WTC11 (cell line): ENCODE data around the genes STPG4, GTF2A1L and FSHR.

DNA sequence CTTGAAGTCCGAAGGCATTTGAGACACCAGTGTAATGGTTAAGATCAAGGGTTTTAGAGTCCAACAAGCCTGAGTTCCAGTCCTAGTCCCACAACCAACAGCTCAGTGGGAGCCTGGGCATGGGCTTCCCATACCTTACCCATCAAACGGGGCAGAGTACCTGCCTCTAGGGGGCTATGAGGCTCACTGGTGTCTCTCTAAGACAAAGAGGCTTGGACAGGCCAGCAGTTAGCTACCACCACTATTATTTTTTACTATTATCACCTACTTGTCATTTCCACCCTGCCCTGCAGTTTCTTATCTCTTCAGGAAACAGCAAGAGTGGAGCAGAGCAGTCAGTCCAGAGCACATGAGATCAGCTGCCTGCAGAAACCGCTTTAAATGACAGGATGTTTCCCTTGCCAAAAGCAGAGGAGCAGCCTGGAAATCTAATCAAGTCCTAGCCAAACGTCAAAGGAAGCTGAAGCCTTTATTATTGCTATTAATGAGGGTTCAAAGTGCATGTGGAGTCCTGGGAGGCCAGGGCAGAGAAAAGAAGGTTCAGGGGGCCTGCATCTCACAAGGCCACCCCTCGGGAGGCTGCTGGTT is 66.6 kb downstream of the STPG4 start:
- PRO-cap: no peak

GRCh38 chr2:47155022-47155478 is at the start of gene STPG4:
Gene STPG4, minus strand, starts transcription at chr2:47155308.
- PRO-cap: no peak

- PRO-cap: no peak
Measured at GRCh38 chr2:47269688-47269945, 93.3 kb upstream of the CALM2 start.

- PRO-cap: no peak
Measured at GRCh38 chr2:47373366-47374211, 4.5 kb downstream of the EPCAM start.

- PRO-cap: no peak
Measured at GRCh38 chr2:47486932-47487700, 83.7 kb downstream of the KCNK12 start.

DNA sequence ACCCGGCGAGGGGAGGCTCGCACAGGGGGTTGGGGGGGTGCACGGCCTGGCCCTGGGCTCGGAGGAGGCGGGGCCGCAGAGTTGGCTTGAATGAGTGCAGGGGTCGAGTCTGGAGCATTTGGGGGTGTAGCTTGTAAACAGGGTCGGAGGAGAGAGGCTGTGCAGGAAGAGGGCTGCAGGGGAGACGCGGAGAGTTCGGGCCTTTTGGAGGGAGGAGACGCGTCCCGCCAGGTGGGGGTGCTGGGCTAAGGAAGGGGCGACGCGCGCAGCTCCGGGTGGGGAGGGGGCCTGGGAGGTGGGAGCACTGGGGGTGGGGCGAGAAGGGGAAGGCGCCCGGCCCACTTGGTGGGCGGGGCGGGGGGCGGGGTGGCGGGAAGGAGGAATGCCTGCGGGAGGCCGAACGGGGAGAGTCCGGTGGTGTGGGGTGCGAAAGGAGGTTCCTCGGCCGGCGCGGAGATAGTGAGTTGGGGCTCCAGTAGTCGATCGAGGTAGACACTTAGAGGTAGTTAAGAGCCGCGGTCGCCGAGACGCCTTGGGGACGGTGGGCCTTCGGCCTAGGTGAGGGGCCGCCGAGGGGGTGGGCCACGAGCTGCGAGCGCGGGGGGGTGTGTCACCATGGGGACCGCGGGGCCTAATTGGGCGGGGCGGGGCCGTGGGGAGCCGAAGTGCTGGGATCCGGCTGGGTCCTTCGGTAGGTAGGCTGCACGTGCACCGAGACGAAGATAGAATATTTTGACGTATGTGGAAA is 777 bp downstream of the MSH6 start:
- PRO-cap: bidirectional peak, plus-strand start at position 408 of the sequence, minus-strand start at position 206 of the sequence

- PRO-cap: no peak
Measured at GRCh38 chr2:48345231-48345430, 30.6 kb downstream of the FOXN2 start.

DNA sequence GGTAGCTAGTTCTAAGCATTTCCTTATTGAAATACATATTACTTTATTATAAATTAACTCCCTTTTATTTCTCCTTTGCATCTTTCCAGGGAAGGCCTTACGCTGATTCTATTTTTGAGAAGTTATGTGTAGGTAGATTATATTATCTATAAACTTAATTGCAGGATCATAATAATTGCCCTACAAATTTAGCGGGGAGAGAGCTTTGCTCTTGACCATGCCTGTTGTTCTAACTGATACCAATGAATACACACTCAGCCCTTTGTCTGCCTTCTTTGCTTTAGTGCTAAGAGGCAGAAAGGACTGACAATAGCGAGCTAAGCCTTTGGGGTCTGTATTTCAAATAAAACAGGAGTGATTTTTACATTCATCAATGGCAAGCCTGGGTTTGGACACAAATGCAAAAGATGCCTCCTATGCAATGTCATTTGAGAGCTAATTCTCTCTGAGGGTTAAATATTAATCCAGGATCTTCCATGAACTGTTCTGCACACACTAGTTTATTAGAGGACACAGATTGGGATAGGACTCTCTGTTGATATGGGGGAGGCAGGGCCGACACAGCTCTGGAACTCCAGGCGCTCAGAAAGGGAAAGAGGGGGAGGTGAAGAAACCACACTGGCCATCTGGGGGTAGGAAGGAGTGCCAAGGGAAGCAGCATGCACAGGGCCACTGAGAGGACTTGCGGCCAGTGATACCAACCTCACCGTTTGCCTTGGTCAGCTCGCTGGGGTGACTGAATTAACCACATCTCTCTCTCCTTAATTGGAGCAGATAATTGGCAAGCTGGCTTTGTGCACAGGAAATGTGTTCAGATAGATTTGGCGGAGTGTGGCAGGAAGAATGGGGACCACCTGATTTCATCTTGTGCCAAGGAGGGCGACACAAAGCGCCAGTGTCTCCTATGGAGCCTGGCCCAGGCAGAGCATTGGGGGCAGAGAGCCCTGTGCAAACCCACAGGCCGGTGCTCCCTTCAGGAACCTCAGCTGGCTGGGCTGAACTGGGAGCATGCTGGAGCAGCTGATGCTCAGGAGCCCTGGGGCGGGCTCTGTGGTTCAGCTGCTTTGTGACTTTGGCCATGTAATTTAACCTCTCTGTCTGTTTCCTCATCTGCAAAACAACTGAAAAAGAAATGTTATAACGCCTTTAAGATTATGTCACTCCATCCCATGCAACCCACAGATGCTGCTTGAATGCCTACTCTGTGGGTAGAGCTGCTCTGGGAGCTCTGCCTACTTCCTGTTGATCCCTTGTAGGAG is 25.6 kb upstream of the PPP1R21 start:
- PRO-cap: unidirectional peak, minus-strand start at position 1,100 of the sequence

DNA sequence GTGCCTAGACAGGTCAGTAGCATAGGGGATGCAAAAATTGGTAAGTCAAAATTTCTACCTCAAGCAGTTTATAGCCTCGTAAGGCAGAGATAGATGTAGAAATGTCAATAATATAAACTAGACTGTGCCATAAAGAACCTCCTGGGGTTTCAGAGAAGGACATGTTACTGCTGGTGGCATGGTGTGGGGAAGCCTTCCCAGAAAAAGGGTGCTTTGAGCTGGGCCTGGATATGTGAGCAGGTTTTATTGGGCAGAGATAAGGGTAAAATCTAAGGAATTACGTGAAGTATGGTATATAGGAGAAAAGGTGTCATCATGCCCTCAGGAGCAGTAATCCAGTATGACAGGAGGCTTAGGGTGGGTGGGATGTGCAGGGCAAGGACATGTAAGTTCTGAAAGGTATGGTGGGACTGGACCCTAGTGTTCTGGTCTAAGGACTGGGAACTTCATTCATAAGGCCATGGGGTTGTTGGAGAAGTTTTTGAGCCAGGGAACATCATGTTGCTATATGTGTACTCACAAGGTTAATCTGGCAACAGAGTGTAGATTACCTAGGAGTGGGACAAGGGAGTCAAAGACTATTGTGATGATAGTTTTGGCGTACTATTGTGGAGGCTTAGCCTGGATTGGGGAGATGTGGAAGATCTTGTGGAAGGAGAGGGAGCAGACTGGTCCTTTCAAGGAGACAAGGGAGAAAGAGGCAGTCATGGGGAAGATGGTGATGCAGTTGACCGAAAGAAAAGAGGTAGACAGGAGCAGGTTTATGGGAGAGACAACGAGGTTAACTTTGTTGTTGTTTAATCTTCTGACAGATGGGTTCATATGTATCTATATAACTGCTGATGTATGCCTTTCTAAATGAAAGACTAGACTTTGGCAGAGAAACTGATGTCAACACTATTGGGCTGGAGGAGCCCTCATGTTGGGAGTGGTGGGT is 22.0 kb downstream of the PPP1R21 start:
- PRO-cap: no peak

- PRO-cap: no peak
Measured at GRCh38 chr2:48514704-48514991, 15.3 kb upstream of the STON1 start.

GRCh38 chr2:48585719-48586151 is 31.9 kb upstream of the GTF2A1L start:
- PRO-cap: bidirectional peak, plus-strand start at chr2:48586014, minus-strand start at chr2:48585797

DNA sequence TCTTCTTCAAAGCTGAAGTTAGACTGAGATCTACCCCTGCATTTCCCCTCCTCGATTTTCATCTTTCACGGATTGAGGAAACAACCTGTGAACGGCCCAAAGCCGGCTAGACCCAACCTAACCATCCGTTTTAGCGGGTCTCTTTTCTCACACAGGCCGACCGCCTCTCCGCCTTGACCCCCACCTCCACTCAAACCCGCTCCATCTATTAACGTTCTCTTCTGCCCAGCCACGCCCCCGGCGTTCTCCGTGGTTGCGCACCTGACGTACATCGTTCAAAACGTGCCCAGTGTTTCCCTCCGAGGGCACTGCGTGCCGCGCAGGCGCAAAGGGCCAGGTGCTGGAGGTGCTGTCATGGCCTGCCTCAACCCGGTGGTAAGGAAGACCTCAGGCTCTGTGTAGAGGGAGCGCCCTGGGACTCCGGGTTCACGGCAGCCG is at the start of gene GTF2A1L:
TSS of gene GTF2A1L (plus strand) at position 336 of the 438 bp plus-strand sequence.
- PRO-cap: no peak

DNA sequence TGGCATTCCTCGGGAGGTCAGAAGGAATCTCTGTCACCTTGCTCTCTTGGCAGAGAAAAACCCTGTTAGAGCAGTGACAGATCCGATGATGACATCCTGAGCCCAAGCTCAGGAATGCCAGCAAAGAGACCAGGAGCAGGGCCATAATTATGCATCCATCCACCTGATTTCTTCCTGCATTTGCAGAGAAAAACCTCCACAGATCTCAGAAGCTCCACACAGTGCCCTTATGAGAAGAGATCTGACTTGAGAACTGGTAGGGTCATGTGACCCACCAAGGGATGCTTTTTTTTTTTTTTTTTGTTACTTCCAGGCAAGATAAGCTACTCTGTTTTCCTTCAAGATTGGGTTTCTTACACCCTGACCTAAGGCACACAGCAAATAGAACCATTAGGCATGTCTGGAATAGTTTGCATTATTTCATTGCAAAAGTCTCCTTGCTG is at the start of gene FSHR:
TSS of gene FSHR (minus strand) at position 243 of the 443 bp plus-strand sequence.
- PRO-cap: no peak

DNA sequence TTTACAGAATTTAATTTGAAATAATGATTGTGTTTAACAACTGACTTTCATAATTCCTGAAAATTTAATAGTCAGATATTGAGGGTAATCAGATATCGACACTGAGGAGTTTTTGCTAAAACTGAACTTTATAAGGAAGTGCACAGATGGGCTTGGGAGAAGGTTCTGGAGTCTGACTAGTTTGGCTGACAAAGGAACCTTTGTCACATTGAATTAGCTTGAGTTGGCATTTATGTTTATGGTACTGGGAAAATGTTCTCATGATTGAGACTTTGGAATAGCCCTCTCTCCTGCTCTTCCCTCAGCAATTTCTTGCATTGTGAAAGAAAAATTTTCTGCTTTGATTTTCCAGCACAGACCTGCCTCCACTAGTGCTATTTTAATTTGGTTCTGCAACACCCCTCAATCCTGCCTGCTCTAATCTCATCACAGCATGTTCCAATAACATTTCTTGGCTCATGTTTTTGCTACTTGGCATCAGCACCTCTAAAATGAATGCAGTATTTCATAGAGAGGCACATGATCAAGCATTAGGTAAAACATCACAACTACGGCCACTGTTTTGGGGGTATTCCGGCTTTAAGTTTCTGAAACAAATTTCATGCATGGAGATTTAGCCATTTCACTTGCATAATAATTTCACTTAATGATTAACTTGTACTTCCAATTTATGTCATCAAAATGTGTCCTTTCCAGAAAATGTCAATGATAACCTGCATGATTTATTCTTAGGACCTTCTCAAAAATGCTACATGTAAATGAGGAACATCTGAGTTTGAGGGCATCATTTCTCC is 134.0 kb upstream of the FSHR start:
- PRO-cap: no peak

GRCh38 chr2:50347400-50348043 is 684.4 kb downstream of the NRXN1 start:
- PRO-cap: no peak

DNA sequence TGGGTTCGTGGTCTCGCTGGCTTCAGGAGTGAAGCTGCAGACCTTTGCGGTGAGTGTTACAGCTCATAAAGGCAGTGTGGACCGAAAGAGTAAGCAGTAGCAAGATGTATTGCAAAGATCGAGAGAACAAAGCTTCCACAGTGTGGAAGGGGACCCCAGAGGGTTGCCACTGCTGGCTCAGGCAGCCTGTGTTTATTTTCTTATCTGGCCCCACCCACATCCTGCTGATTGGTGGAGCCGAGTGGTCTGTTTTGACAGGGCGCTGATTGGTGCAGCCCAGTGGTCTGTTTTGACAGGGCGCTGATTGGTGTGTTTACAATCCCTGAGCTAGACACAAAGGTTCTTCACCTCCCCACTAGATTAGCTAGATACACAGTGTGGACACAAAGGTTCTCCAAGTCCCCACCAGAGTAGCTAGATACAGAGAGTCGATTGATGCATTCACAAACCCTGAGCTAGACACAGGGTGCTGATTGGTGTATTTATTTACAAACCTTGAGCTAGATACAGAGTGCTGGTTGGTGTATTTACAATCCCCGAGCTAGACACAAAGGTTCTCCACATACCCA is 747.8 kb upstream of the NRXN1 start:
- PRO-cap: no peak

DNA sequence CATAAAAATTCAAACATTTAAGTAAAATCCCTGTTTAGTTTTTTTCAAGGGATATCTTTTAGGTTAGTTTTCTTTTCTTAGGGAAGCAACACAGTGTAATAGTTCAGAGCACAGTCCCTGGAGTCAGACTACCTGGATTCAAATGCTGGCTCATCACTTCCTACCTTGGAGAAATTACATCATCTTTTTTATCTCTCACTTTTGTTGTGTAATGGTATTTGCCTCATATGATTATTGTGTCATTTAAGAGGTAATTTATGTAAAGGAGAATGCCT is 26.2 kb downstream of the ERLEC1 start:
- PRO-cap: no peak

DNA sequence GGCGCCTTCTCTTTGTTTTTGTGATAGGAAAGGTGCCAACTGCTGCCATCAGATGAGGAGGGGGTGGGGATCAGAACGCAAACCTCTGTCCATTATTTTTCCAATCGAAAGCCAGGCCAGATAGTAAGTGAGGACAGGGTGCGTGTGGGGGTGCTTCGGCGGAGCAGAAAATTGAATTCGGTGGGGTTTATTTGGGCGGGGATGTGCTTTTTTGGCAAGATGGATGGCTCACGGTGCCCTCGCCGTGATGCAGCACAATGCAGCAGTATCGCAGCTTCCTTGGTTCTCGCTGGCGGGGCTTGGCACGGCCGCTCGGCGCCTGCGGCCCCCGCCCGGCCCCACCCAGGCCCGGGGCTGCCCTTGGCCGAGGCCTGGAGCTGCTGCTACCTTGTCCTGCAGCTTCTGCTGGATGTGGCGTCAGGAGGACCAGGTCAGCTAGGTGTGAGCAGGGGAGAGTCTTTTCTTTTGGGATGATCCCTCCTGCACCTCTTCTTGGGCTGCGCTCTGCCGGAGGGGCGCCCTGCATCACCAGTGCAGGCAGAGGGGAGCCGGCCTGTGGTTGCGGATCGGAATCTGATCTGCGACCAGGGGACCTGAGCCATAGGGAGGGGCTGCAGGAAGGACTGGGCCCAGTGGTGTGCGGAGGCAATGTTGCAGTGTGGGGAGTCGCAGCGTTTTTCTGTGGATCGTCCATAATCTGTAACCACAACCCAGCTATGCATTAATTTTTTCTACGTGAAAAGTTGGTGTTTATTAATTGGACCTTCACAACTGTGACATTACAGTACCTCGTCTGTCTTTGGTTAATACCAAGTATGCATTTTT is 1.4 kb downstream of the SPTBN1 start:
- PRO-cap: bidirectional peak, plus-strand start at position 123 of the sequence, minus-strand start outside the sequence; bidirectional peak, plus-strand start at position 632 of the sequence, minus-strand start at position 557 of the sequence

- PRO-cap: no peak
Measured at GRCh38 chr2:54524352-54524551, 68.1 kb downstream of the SPTBN1 start.

GRCh38 chr2:54532319-54533061 is 76.4 kb downstream of the SPTBN1 start:
- PRO-cap: no peak